ENCODE measurements around a stretch of chr16.

GRCh38 chr16:73052618-73053114 lies 4.7 kb upstream of the ZFHX3 start:
- RRBS, 2 experiments, result no CpG with 5 or more reads among the region's 10 CpGs

DNA sequence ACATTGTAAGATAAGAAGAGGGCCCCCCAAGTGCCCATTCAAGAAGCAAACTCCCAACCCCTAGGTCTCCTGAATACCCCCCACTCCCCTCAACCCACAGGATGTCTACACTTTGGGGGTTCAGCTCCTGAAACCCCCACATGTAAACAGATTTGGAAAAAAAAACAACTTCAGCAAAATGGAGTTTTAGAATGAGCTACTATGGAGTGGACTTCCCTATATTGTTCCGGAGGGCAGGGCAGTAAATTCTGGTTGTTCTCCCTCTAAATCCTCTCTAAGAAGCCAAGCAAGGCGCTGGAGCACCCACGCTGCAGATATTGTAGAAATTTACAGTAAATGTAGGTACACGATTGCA lies 8.4 kb upstream of the ZFHX3 start:
- RRBS, 2 experiments, result no CpG with 5 or more reads among the region's 4 CpGs

DNA sequence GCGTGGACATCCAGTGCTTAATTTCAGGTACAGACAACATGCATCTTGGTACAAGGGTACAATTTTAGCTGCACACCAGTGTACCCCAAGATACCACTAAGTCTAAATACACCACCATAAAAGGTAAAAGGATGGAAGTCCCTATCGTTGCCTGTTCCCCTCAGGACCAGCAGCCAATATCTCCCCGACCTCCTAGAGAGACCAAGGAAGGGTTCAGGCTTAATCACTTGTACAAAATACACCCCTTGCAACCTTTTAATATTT lies 477.5 kb upstream of the ZFHX3 start:
- RRBS, 2 experiments, result no CpG with 5 or more reads among the region's 3 CpGs

DNA sequence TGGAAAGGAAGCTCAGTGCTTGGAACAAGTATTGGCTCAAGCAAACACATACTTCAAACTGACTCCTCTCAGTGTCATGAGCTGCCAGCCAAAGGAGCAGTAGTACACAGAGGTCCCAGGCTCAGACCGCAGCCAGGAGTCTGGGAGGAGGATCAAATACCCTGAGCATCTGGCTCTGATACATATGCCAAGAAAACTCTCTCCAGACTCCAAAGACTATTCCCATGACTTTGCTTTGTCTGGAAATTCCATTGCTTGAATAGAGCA lies 501.6 kb upstream of the PSMD7 start:
- RRBS, 2 experiments, result no CpG with 5 or more reads among the region's 1 CpG

DNA sequence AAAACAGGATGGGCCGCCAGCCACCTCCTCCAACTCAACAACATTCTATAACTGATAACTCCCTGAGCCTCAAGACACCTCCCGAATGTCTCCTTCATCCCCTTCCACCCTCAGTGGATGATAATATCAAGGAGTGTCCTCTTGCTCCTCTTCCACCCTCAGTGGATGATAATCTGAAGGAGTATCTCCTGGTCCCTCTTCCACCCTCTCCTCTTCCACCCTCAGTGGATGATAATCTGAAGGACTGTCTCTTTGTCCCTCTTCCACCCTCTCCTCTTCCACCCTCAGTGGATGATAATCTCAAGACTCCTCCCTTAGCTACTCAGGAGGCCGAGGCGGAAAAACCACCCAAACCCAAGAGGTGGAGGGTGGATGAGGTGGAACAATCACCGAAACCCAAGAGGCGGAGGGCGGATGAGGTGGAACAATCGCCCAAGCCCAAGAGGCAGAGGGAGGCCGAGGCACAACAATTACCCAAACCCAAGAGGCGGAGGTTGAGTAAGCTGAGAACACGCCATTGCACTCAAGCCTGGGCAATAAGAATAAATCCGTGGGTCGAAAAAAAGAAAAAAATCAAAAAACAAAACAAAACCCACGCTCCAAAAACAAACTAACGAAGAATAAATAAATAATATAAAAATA lies 15.5 kb downstream of the NPIPB15 start:
- RRBS, 2 experiments, result no CpG with 5 or more reads among the region's 15 CpGs

- RRBS, 2 experiments, result no CpG with 5 or more reads among the region's 28 CpGs
Observed at GRCh38 chr16:74406571-74407004, 14.7 kb downstream of the CLEC18B start.

DNA sequence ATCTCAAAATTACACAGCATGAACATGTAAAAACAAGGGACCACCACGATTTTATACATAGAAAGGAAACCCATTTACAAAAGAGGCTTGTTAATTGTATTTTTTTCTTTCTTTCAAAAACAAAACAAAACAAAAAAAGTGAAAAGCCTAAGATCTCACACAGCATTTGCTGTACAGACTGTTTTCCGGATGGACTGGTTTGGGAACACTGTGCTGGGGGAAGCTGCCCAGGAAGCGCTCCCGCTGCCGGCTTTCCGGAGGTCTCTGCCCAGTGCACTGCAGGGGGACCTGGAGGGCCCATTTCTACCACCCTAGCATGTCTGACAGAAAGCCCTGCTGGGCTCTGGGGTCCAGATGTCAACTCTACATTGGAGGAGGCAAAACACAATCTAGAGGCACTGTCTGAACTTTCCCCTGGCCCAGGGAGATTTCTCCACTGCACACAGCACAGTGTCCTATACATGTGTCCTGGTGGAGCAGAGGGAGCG lies 26.3 kb upstream of the CLEC18B start:
- RRBS, 2 experiments, result 98% methylated on average over 4 of the region's 7 CpGs

GRCh38 chr16:74467486-74467953 lies 46.2 kb upstream of the CLEC18B start:
- RRBS, 2 experiments, result no CpG with 5 or more reads among the region's 6 CpGs

- RRBS, 2 experiments, result no CpG with 5 or more reads among the region's 6 CpGs
Observed at GRCh38 chr16:74503282-74503778, 82.1 kb upstream of the CLEC18B start.

- RRBS, 2 experiments, result no CpG with 5 or more reads among the region's 1 CpG
Observed at GRCh38 chr16:74582982-74583365, 23.9 kb downstream of the GLG1 start.

DNA sequence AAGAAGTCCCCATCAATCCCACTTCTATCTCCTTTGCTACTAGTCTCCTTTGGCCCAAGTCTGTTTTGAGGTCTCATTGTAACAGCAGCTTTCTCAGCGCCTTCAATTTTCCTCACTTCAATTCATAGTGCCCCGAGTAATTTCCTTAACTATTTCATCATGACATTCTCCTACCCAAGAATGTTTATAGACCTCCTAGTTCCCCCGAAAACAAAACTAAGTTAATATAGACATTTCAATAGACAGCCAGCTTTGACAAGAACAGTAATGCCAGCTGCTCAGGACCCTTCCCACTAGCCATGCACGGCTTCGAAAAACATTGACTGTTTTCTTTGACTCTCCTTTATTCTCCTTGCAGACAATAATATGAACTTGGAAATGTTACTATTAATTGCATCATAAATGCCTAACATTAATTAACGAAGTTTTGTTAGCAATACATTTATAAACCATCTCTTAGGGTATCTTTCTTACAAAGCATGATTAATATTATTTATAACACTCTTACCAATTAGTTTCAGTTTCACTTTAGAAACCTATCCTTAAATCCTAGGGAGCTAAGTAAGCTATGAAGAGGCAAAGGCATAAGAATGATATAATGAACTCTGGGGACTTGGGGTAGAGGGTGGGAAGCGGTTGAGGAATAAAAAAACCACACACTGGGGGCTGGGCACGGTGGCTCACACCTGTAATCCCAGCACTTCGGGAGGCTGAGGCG lies 22.8 kb downstream of the GLG1 start:
- RRBS, 2 experiments, result no CpG with 5 or more reads among the region's 10 CpGs

DNA sequence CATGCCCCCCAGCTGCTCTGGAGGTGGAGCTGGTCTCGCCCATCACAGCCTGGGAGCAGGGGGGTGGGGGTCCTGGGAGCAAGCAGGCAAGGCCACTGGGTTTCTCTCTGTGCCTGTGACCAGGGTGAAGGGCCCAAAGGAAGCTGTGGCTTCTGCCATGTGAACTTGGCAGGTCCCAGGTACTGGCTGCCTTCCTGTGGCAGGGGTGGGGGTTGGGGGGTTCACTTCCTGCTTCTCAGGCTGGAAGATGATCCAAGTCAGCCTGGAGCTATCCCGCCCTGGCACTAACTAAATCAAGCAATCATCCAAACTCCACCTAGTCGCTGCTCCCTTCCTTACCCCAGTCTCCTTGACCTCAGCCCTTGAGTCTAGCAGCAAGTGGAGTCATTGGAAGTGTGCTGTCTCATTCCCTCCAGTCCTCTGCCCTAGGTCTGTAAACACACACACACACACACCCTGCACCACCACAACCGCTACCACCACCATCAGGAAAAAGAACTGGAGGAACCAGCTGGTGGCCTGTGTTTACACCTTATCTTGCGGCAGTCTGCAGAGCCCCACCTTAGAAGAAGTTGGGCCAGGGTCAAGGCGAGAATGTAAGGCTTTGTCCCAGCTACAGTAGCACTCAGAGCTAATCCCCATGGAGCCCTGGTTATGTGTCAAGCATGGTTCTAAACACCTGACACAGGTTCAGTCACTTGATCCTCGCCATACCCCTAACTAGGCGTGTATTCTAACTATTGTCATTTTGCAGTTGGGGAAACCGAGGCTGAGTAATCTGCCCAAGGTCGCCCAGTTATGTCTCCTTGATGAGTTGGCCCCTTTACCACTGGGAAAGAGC lies 29.7 kb upstream of the MLKL start:
- RRBS, 2 experiments, result no CpG with 5 or more reads among the region's 10 CpGs

DNA sequence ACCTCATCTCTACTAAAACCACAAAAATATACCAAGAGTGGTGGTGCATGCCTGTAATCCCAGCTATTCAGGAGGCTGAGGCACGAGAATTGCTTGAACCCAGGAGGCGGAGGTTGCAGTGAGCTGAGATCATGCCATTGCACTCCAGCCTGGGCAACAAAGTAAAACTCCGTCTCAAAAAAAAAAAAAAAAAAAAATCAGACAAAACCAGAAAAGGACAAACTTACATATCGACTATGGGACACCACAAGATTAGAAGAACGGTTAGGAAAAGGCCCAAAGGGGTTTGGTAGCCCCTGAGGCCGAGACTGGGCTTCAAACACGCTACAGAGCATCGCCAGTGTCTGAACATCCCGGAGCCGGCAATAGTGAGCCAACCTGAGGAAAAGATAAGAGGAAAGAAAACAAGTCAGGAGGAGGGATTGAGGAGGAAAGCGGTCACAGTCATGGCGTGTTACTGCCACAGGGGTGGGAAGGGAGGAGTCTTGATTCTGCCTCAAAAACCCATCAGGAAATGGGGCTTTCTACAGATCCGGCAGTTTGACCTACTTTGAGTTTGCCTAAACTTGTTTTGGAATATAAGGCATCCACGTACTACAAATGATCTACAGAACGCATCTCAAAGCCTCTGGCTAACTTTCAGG lies 96.9 kb downstream of the WDR59 start:
- RRBS, 2 experiments, result no CpG with 5 or more reads among the region's 15 CpGs

- RRBS, 2 experiments, result no CpG with 5 or more reads among the region's 5 CpGs
Observed at GRCh38 chr16:74917874-74918250, 67.1 kb downstream of the WDR59 start.

GRCh38 chr16:74921268-74922484 lies 63.2 kb downstream of the WDR59 start:
- RRBS, 2 experiments, result no CpG with 5 or more reads among the region's 11 CpGs

DNA sequence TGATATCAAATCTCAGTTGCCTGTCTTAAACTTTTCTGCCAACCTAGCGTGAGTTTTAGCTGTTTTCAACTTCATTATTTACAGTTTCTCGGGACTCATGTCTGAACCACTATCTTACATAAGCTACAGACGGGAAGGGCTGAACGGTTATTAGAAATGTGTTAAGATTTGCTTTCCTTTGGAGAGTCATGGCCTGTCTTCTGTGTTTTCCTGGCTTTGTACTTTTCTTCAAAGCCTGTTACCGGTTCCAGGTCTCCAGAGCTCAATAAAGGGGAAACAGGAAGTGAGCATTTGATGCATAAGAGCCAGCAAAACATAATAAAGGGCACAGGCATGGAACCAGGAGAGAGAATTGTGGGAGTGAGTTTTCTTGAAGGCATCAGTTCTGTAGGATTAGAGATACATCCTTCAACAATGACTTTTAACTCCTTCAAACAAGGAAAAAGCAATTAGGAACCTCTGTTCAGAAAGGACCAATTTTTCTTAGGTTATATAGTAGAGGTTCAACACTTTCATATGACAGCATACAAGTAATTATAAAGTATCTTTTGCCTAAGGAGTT lies 13.9 kb downstream of the ZNRF1 start:
- RRBS, 2 experiments, result no CpG with 5 or more reads among the region's 5 CpGs

GRCh38 chr16:75045260-75045647 lies 46.4 kb downstream of the ZNRF1 start:
- RRBS, 2 experiments, result no CpG with 5 or more reads among the region's 1 CpG

GRCh38 chr16:75061903-75062894 lies 54.4 kb downstream of the LDHD start:
- RRBS, 2 experiments, result no CpG with 5 or more reads among the region's 24 CpGs

DNA sequence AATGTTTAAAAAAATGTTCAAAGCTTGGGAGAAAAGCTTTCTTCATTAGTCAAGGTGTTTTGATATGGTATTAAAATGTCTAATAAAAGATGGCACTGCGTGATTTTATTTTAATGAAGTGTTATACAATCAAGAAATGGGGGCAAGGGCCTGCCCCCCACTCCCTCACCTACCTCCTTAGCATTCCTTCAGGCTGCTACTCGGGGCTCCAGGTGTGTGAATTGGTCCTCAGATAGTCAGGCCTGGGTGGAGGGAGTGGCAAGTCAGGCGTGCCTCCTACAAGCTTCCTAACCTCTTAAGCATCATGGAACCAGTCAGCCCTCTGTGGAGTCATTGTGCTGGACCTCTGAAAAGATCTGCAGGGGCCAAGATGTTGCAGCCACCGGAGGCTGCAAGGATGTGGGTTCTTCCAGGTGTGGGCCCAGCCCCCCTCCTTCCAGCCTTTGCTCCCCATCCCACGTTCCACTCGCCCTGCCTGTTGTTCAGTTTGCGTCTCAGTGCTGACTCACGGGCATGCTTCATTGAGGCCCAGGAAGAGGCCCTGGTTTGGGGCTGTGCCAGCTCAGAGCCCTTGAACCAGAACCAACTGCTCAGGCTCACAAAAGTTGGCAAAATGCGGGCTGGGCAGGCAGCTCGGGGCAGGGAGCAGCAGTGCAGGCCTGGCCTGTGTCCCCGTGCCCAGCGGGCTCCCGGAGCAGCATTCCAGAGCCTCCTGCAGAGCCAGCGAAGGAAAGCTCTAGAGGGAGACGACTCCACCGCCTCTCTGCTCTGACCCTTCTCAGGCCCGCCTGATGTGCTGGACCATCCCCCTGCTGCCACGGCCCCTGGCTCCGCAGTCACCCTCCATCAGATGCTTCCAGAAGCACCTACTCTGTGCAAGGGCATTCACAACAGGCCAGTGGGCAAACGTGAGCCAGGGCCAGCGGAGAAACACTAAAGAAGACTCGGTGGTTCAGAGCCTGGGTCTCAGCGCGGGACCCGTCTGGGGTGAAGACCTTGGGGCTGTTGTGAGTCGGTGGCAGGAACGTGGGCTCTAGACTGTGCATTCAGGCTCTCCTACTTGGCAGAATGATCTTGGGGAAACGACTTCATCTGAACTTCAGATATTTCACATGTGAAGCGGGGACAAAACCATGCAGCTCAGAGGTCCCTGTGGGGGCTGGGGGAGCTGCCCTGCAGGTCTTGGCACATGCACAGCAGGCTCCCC lies 7.6 kb downstream of the LDHD start:
- RRBS, 2 experiments, result no CpG with 5 or more reads among the region's 29 CpGs

DNA sequence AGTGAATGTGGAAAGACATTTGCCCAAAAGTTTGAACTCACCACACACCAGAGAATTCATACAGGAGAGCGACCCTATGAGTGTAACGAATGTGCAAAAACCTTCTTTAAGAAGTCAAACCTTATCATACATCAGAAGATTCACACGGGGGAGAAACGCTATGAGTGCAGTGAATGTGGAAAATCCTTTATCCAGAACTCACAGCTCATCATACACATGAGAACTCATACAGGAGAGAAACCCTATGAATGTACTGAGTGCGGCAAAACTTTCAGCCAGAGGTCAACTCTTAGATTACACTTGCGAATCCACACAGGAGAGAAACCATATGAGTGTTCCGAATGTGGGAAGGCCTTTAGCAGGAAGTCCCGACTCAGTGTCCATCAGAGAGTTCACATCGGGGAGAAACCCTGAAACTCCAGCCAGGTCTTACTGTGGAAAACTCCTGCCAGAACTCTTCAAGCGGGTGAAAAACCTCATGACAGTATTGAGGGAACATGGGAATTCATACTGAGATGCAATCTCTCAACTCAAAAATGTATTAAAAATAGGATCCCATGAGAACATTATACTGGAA lies 21.7 kb downstream of the ZFP1 start:
- RRBS, 2 experiments, result no CpG with 5 or more reads among the region's 10 CpGs

Measured in Panc1 (cell line).